Brain (tissue), 1 donor: Measurements from ENCODE around the genes RBM25 and NUMB.

DNA sequence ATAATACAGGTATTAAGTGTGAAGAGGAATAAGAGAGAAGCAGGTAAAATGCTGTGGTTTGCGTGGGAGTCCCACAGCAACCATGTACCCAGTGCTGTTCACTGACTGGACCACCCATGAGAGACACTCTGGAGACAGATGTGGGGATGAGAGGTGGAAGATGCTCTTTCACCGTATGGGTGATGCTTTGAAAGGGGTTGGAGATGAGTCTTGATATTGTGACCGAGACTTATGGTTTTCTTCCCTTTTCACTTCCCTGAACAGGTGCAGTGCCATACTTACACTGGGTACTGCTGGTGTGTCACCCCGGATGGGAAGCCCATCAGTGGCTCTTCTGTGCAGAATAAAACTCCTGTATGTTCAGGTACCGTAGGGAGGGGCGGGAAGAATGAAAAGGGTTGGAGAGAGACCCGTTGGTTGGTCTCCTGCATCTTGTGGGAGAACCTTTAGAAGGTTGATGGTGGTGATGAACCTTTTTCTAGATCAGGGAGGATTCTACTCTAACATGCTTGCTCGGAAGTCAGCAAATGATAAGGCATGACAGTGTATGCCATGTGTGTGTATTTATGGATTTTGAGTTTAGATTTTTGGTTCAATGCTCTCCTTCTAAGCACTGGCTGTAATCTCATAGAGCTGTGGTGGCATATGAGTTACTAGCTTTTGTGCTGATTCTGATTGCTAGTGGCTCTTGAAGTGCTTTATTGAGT lies 96.4 kb downstream of the SMOC1 start:
- RRBS = no CpG with 5 or more reads among the region's 8 CpGs

DNA sequence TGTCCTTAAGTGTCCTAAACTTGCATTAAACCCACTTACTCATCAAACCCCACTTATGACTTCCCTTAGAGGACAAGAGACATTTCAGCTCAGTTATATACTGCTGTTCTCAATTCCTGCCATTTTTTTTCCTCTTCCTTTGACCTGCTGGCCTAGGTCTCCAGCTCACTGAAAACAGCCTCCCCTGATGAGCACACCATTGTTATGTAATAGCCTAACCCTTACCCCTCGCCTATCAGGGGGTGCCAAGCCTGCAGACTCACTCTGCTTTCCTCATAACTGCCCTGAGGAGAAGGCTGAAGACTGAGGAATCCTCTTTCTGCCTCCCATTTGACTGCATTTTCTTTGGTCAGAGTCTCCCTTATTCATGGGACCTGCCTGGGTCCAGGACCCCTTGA lies 41.1 kb upstream of the SLC8A3 start:
- RRBS = no CpG with 5 or more reads among the region's 1 CpG

DNA sequence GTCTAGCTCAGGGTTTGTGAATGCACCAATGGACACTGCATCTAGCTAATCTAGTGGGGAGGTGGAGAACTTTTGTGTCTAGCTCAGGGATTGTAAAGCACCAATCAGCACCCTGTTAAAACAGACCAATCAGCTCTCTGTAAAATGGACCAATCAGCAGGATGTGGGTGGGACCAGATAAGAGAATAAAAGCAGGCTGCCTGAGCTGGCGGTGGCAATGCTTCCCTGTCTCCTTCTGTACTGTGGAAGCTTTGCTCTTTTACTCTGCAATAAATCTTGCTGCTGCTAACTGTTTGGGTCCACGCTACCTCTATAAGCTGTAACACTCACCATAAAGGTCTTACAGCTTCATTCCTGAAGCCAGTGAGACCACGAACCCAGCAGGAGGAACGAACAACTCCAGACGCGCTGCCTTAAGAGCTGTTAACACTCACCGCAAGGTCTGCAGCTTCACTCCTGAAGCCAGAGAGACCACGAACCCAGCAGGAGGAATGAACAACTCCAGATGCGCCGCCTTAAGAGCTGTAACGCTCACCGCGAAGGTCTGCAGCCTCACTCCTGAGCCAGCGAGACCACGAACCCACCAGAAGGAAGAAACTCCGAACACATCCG lies 66.8 kb upstream of the SLC8A3 start:
- RRBS = no CpG with 5 or more reads among the region's 17 CpGs

DNA sequence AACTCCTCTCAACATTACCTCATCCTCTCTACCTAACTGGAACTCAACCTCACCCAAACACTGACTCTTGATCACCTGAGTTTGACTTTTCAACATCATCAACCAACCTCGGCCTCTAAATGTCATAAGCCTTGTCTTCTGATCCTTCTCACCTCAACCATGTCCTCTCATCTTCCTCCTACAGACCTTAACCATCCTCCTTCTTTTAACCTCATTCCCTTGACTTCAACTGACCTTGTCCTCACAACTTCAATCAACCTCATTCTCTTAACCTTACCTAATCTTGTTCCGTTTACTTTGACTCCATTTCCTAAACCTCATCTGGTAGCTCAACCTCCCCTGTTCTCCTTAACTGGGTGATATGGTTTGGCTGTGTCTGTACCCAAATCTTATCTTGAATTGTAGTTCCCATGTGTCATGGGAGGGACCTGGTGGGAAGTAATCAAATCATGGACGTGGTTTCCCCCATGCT lies 19.8 kb downstream of the COX16 start:
- RRBS = no CpG with 5 or more reads among the region's 3 CpGs

GRCh38 chr14:70810089-70810392 lies 728 bp upstream of the MAP3K9 start:
- RRBS = 33% methylated on average over 3 of the region's 7 CpGs

GRCh38 chr14:70973011-70973881 lies 66.0 kb downstream of the PCNX1 start:
- RRBS = no CpG with 5 or more reads among the region's 3 CpGs

DNA sequence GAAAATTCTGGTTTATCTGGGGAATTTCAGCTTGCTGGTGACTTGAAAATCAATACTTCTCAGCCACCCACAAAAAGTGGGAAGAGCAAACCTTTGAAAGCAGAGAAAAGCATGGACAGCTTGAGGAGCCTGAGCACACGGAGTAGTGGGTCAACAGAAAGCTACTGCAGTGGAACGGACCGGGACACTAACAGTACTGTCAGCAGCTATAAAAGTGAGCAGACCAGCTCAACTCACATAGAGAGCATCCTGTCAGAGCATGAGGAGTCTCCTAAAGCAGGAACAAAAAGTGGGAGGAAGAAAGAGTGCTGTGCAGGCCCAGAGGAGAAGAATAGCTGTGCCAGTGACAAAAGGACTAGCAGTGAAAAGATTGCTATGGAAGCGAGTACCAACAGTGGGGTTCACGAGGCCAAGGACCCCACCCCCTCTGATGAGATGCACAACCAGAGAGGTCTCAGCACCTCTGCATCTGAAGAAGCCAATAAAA lies 70.1 kb downstream of the PCNX1 start:
- RRBS = no CpG with 5 or more reads among the region's 5 CpGs

GRCh38 chr14:71591819-71592311 lies 271.6 kb downstream of the SIPA1L1 start:
- RRBS = no CpG with 5 or more reads among the region's 1 CpG

DNA sequence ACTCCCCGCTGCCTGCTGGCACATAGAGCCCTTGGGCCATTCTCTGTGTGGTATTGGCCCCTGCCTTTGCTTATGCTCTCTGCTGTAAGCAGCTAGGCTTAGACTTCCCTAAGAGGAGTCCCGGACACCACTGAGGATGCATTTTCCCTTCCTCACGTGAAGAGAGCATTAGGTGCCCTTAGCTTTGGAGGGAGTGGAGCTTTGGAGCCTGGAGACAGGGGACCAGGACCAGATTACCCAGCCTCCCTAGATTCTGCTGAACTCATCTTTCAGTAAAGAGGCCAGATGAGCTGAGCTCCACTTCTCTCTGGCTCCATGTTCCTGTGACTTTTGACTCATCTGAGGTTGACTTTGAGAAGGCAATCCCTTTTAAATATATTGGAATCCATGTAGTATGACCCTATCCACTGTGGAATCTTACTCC lies 159.0 kb downstream of the RGS6 start:
- RRBS = 97% methylated on average over 2 of the region's 3 CpGs

DNA sequence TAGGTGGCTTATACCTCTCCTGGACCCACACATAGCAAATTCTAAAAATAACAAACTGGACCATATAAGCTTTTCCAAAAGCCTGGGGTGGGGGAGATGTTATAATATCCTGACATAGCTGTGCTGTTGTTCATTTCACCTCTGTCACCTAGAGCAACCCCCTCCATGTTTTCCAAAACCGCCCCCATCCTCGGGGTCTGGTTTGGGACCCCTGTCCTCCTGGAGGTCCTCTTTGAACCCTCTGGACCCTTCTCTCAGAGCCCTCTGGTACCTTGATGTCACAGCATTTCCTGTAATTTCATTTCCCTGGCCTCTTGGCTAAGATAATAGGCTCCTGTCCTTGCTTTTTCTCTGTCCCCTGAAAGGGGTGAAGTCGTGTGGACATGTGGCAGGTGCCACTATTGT lies 165.8 kb downstream of the RGS6 start:
- RRBS = no CpG with 5 or more reads among the region's 3 CpGs

- RRBS = no CpG with 5 or more reads among the region's 7 CpGs
Measured at GRCh38 chr14:72715142-72715657, 178.7 kb downstream of the DPF3 start.

GRCh38 chr14:73058169-73058644 lies at the start of gene RBM25:
Gene RBM25 (plus strand): TSS chr14:73058534.
- RRBS = no CpG with 5 or more reads among the region's 40 CpGs

GRCh38 chr14:73119518-73120178 lies 16.7 kb upstream of the PSEN1 start:
- RRBS = no CpG with 5 or more reads among the region's 4 CpGs

- RRBS = no CpG with 5 or more reads among the region's 10 CpGs
Measured at GRCh38 chr14:73168261-73168728, 32.0 kb downstream of the PSEN1 start.

DNA sequence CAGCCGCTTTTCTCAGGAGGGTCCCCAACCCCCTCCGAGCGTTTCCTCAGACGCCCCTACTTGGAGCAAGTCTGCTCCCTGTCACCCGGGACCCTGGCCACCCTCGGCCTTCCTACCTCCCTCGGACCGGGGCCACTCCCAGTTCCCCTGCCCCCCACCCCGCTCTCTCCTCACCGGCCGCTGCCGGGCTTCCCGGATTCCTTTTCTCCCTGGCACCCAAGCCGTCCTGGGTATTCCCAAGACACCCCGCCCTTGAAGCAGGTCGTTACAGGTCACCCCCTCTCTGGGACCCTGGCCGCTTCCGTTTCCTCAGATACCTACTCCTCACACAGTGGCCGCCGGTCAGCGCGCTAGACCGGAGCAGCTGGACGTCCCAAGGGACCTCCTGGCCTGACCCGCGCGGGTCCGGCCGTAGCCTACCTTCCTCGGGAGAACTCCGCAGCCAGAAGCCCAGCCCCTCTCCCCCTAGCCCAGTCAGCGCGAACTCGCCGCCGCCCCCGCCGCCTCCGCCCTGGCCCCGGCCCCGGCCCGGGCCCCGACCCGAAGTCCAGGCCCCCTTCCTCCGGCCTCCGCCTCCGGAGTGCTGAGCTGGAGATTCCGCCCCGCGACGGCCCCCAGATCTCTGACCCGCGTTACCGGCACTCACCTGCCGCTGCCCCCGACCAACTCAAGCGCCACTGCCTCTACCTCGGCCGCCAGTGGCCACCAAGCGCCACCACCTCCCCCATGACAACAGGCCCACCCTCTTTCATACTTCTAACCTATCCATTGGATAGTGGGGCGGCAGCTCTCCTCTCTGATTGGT lies at the start of gene NUMB:
Gene NUMB, minus strand, starts transcription at position 700 of the 805 bp plus-strand sequence.
- RRBS = 1% methylated on average over 23 of the region's 61 CpGs

GRCh38 chr14:73567352-73568616 lies 1.2 kb upstream of the ACOT2 start:
- RRBS = no CpG with 5 or more reads among the region's 21 CpGs

DNA sequence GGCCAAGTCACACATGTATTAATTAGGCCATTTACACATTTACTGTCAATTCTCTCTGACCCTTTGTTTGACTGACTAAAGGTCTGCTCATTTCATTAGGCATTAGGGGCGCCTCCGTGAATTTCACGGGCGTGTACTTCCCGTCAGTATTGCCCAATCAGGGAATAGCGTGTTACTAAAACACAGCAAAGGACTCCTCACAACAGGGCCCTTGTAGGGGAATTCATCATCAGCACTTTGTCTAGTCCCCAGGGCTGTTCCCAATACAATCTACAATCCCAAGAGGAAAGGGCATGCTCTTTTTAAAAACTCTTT lies 10.1 kb upstream of the PNMA1 start:
- RRBS = no CpG with 5 or more reads among the region's 6 CpGs

- RRBS = no CpG with 5 or more reads among the region's 4 CpGs
Measured at GRCh38 chr14:73730929-73731287, 16.7 kb upstream of the PNMA1 start.

DNA sequence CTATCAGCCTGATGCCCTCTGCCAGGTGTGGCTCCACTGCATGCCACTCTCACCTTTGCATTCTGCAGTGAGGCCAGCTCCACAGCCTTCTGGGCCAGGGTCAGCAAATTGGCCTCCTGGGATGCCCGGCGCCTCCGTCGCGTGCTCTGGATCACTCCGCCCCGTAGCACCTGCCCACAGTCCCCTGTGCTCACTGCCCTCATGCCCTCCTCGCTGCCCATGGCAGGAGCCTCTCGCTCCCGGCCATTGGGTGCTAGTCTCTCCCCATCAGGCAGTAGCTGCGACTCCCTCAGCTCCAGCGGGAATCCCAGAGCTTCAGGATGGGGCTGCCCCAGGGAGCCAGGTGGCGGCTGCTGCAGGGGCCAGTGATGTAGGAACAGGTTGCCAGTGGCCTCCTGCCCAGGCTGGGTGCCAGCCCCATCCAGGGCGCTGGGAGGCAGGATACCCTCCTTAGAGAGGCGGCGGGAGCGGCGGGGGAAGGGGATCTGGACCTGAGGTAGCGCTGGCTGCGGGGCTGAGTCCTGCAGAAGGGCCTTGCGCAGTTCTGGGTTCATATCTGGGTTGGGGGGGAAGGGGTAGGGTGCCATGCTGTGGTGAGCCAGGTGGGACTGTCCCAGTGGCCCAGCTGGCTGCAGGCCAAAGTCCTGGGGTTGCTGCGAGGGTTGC lies 21.5 kb downstream of the MIDEAS start:
- RRBS = no CpG with 5 or more reads among the region's 22 CpGs

DNA sequence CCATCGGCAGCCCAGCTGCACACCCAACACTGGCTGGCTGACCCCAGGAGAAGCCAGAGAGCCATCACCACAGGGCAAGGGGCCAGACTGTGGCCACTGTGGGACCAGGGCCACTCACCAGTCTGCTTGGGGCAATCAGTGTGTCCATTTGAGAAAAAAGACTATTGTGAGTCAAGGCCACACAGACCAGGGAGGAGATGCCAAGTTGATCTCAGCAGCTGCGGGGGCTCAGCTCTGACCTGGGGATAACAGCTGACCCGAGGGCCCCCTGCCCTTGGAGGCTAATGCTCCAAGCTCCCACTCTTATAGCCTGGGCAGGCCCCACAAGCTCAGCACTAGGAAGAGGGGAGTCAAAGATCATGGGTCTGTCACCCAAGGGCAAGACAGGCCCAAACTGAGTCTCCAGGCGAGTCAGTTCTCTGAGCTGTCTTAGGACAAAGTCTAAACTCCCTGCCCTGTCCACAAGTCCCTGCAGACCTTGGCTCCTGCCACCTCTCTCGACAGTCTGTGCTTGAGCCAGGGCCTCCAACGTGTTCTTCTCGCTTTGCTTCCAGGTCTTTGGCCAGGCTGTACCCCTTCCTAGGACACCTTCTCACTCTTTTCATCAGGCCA lies 15.8 kb downstream of the MIDEAS start:
- RRBS = no CpG with 5 or more reads among the region's 7 CpGs